Panc1 (cell line): ENCODE data around the gene HAO2.

GRCh38 chr1:116803538-116803916, 49.3 kb downstream of the CD2 start:
- RRBS, 2 experiments = no CpG with 5 or more reads among the region's 5 CpGs

- RRBS, 2 experiments = no CpG with 5 or more reads among the region's 4 CpGs
Measured at GRCh38 chr1:116806676-116807040, 52.4 kb downstream of the CD2 start.

DNA sequence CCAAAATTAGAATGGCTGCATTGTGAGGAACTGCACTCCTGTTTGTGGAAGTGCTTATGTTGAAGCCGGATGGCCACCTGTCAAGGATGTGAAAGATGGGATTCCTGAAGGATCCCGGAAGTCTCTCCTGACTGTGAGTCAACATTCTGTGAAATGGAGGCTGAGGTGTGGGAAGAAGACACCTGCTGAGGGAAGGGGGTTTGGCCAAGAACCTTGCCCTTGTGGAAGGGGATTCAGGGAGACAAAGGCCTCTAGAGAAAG, 70.4 kb downstream of the CD2 start:
- RRBS, 2 experiments = 29 to 50% methylated on average over 1 of the region's 2 CpGs

DNA sequence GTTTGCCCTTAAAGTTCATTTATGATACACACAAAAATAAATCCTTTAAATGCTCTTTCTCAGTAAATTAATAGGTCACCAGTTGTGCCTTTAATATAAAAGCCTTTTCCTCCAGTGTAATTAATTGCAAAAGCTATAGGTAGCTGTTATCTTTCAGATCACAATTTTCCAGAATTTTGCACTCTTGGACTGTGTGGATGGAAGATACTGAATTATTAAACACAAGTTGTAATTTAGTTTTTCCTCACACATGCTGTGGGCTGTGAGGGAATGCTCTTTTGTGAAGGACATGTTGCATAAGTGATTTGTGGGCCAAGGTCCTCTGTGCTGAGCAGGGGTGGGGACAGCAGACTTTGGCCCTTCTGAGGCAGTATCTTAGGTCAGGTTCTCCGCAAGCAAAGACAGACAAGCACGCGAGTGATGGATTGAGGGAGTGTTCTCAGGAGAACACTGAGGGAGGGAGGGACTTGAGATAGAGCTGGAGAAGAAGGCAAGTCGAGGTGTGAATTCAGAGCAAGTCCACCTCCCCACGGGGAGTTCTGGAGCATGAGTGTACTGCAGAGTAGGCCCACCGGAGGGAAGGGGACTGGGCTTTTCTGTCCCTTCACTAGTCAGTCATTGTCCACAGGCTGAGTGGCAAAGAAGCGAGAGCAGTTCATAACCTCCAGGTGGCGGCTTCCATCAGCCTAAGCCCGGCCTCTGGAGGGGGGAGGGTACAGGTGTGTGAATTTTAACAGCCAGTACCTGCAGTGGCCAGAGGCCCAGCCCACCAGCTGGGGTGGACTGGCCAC, 19.2 kb upstream of the CD101 start:
- RRBS, 2 experiments = 31% methylated on average over 3 of the region's 9 CpGs; no CpG with 5 or more reads in 1 of the 2 experiments

DNA sequence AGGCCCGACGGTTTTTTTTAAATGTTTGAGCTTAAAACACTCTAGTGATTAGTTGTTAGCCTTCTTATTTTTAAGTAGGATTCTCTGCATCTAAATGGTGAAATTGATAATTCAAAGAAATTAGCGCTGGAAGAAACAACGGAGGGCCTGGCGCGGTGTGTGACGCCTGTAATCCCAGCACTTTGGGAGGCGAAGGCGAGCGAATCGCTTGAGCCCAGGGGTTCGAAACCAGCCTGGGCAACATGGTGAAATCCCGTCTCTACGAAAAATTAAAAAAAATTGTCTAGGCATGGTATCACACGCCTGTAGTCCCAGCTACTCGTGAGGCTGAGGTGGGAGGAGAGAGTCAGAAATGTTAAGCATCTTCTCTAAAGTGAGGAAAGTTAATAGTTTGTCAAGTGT, 839 bp downstream of the TTF2 start:
- RRBS, 2 experiments = no CpG with 5 or more reads among the region's 16 CpGs

- RRBS, 2 experiments = no CpG with 5 or more reads among the region's 22 CpGs
Measured at GRCh38 chr1:117171579-117172682, 38.8 kb downstream of the VTCN1 start.

DNA sequence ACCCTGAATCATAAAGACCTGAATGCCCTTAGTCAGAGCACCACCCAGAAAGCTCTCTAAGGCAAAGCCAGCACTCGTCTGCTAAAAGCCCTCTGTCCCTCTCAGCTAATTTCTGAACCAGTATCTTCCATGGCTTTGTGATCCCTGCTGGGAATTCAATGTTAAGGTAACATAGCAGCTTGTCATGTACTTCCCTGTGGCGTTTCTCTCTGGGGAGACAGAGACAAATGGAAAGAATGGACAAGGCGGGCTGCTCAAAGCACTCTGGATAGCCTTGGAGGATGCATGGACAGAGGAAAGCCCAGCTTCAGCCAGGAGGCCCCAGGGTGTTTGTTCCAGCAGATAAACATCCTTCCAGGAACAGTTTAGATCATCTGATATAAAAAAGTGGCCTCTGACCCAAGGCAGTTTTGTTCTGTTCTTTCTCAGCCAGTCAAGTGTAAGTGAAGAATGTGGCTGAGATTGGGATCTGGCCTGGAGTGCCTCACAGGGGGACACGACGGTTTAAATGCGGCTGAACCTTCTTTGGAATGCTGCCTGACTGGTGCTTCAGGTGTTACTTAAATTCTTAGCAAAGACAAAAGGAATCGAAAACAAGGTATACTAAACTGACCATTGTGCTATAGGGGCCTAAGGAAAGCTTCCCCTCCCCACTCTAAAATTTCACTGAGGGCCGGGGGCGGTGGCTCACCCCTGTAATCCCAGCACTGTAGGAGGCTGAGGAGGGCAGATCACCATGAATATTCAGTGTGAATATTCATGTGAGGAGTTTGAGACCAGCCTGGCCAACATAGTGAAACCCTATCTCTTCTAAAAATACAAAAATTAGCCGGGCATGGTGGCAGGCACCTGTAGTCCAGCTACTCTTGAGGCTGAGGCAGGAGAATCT, 58.2 kb upstream of the VTCN1 start:
- RRBS, 2 experiments = no CpG with 5 or more reads among the region's 10 CpGs

GRCh38 chr1:117368220-117368595, 959 bp downstream of the MAN1A2 start:
- RRBS, 2 experiments = no CpG with 5 or more reads among the region's 8 CpGs

DNA sequence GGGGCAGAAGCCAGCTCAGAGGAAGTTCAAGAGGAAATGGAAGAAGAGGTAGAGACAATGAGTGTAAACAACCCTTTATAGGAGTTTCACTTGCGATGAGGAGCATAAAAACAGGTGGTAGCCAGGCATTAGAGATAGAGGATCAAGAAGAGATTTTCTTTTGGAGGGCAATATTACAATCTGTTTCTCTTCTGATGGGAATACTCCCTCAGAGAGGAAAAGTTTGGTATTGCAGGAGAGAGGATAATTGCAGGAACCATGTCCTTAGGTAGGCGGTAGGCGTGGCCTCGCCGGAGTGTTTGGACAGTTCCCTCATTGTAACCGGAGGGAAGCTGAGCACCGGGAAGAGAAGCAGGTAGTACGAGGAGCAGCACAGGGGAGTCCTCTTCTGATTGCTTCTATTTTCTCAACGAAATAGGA, 68.4 kb upstream of the TENT5C start:
- RRBS, 2 experiments = no CpG with 5 or more reads among the region's 9 CpGs

- RRBS, 2 experiments = no CpG with 5 or more reads among the region's 6 CpGs
Measured at GRCh38 chr1:117615496-117616017, 9.7 kb downstream of the TENT5C start.

GRCh38 chr1:117623186-117624378, 17.7 kb downstream of the TENT5C start:
- RRBS, 2 experiments = no CpG with 5 or more reads among the region's 32 CpGs

- RRBS, 2 experiments = no CpG with 5 or more reads among the region's 3 CpGs
Measured at GRCh38 chr1:117625000-117625456, 19.2 kb downstream of the TENT5C start.

GRCh38 chr1:117659620-117660342, 53.9 kb downstream of the TENT5C start:
- RRBS, 2 experiments = no CpG with 5 or more reads among the region's 7 CpGs

DNA sequence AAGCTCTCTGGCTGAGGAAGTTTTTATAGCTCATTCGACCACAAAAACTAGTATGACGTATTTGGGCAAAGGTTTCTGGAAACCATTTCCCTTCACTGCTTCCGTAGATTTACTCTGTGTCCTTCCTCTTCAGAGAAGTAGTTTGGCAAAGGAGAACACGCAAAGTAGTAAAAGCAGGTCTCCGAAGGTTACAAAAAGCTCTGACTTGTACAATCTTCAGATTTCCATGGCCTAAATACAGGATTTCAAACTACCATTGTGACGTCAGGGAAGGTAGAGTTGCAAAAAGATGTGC, 145.2 kb downstream of the TBX15 start:
- RRBS, 2 experiments = no CpG with 5 or more reads among the region's 6 CpGs

DNA sequence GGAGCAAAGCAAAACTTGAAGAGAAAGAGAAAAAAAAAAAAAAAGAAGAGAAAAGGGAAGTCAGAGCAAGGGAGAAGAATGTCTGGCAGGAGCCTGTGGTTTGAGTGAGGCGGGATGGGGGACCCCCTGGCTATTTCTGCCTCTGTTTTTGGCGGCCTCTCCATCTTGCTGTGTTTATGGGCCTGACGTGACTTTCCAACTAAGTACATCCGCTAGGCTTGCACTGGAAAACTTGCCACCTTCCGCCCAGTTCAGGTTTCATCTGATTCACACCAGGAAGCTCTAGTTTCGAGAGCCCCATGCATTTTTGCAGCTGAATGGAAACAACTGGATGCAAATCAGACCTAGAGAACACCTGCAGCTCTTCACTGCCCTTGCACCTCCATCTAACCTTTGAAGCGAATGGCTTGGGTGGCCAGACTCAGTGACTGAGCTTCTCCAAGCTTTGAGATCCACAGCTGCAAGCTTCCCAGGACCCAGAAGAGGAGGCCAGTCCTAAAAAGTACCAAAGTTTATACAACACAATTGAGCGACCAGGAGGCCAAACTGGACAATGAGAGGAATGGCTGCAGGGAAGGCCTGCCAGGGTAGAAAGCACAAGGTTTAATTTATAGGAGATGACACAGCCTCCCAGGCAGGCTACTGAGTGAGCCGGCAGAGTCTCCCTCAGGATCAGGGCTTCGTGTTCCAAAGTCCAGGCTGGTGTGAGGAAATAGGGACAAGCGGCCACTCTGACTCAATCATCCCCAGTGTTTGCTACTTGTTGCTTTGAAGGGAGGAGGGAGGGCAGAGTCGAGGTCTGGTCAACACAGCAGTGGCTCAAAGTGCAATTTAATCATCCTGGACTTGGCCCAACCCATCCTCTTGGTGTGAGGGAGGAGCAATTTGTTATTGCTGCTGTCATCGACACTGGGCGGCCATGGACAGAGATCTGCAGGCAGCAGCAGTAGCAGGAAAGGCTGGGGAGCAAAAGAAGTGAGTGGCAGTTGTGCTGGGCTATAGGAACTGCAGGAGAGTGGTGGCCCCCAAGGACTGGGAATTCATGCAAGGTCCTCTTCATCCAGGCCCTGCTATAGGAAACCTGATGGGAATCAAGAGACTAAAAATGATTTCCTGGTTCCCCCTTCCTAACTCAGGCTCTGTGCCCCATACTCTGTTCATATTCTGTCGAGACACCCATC, 27.7 kb downstream of the TBX15 start:
- RRBS, 2 experiments = no CpG with 5 or more reads among the region's 15 CpGs

- RRBS, 2 experiments = 96% methylated on average over 7 of the region's 33 CpGs
Measured at GRCh38 chr1:118983615-118984245, 4.4 kb downstream of the TBX15 start.

- RRBS, 2 experiments = 55 to 56% methylated on average over 14 of the region's 52 CpGs
Measured at GRCh38 chr1:118984246-118985117, 3.7 kb downstream of the TBX15 start.

DNA sequence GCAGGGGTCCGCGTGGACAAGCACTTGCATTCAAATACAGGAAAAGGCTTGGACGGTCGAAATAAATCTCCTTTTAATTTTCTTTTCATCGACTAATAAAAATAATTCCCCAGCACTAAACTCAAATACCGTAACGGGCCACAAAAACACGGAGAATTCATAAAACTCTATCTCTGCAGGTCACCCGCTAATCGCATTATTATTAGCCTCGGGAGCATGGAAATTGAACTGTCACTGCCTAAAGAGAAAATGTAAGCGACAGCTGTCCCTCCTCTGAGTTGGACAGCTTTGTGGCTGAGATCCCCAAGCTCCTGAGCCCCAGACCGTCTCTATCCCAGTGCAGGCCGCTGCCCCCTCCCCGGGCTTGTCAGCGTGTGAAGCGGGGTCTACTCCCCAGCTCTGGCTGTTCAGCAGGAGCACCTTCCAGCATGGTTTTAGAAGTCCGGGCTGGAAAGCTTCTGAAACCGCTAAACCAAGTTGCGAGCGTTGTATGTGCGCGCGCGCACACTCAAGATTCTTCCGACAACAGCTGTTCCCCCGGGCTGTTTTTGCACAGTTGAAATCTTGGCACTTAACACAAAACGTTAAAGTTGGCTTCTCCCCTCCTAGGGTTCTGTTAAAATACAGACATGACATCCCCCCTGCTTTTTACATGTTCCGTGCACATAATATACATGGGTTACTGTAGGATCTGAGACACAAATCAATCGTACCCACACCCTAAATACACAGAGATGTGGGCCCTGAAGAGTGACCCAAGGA, 1.7 kb downstream of the TBX15 start:
- RRBS, 2 experiments = 15 to 27% methylated on average over 7 of the region's 30 CpGs

GRCh38 chr1:119368638-119368915, at the start of gene HAO2:
Gene HAO2, plus strand, starts transcription at chr1:119368785.
- RRBS, 2 experiments = no CpG with 5 or more reads among the region's 2 CpGs

DNA sequence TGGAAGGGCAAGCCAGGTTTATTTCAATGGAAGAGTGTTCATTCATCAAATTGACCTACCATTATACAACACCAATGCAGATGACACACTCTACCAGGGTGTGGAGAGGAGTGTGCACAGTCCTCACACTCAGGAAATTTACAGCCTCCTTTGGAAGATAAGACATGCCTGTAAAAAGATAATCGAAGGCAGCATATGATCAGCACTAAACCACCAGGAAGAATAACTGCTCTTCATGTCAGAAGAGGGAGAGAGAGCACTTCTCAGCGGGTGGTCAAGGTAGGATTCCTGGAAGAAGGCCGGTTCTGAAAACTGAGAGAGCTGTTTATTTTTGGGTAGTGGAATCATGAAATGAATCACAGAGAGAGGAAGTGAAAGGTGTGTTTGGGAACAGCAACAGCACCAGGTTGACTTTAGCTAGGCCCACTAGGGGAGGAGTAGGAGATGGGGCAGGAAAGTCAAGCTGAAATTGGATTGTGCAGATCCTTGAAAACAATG, 14.0 kb upstream of the ZNF697 start:
- RRBS, 2 experiments = no CpG with 5 or more reads among the region's 3 CpGs